Peyer's patch (tissue), 4 donors: ENCODE measurements around the gene TTC3.

DNA sequence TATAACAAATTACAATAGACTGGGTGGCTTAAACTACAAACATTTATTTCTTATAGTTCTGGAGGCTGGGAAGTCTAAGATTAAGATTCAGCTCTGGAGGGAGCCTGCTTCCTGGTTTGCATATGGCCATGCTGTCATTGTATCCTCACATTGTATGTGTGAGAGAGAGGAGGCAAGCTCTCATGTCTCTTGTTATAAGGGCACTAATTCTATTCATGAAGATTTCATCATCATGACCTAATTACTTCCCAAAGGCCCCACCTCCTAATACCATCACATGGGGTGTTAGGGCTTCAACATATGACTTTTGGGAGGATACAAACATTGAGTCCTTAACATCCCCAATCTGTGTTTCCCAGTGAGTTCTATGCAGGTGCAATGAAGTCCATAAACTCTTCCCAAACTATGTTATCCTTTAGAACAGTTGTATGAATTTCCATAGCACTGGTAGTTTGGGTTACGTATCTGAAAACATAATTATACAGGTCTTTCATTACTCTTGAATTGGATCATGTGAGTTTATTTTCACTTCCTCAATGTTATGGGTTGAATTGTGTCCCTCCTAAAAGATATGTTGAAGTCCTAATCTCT lies 124.3 kb downstream of the RUNX1 start:
- PRO-cap = no peak
- RAMPAGE, long total RNA, 4 experiments = no peak in any of the 4 experiments

DNA sequence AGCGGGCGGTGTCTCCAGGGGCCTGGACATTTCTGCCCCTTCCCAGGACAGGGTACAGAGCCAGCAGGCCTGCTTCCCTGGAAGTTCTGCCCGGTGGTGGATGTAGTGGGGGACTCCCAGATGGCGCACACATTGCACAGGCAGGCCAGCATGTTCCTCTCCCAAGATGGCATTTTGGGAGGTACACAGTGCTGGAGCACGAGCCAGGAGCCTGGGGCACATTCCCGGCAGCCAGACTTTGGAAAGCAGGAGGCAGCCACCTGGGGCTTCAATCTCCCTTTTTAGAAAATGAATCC lies 57.0 kb downstream of the RUNX1 start:
- PRO-cap = no peak
- RAMPAGE, long total RNA, 4 experiments = no peak in any of the 4 experiments

- PRO-cap = unidirectional peak, minus-strand start at chr21:35026869
- RAMPAGE, long total RNA, 4 experiments = no peak in any of the 4 experiments
Measured at GRCh38 chr21:35026333-35027524, 22.4 kb downstream of the RUNX1 start.

GRCh38 chr21:35203739-35204116 lies 154.6 kb upstream of the RUNX1 start:
- PRO-cap = no peak
- RAMPAGE, long total RNA, 4 experiments = no peak in any of the 4 experiments

DNA sequence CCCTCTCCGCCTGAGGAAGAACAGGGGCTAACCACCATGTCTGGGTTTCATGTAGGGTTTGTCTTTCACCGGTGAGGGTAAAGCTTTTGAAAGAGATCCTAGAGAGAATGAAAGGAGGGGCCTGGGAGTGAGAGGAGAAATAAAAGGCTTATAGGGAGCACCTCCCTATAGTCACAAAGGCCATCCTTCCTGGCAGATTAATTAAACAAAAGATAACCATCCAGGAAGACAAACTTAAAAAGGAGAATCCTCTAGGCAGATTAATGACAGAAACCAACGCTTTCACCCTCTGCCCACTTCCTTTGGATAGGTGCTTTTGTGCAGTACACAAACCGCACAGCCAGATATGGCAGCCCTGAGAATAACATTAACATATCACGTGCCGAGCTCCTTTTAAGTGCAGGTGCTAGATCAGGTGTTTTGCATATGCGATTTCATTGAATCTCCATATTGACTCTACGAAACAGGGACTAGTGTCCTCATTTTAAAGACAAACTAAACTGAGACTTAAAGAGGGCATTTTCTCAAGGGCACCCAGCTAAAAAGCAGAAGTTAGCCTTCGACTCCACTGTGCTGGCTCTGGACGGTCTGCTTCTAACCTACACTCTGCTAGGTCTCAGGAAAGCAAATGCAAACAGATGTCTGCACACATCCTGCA lies 178.1 kb upstream of the RUNX1 start:
- PRO-cap = no peak
- RAMPAGE, long total RNA, 4 experiments = no peak in any of the 4 experiments

DNA sequence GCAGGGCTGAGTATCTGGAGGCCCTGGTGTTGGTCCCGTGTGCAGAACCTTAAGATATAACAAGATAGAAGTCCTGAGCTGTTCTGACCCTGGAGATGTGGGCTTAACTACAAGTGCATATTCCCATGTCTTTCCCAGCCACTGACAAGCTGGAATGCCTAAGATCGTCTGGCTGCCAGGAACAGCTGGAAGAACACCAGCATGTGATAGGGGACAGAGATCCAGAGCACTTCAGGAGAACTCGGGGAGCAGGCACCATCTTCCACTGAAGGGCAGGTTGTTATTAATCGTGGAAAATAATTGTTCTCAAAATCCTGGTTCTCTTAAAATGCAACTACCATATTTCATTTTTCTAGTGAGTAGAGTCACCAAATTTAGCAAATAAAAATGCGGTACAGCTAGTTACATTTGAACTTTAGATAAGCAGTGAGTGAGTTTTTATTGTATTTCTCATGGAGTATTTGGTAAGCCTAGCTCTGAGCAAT lies 420.0 kb upstream of the RUNX1 start:
- PRO-cap = unidirectional peak, plus-strand start at position 234 of the sequence
- RAMPAGE, long total RNA, 4 experiments = no peak in any of the 4 experiments

GRCh38 chr21:35499484-35499932 lies 450.4 kb upstream of the RUNX1 start:
- PRO-cap = no peak
- RAMPAGE, long total RNA, 4 experiments = no peak in any of the 4 experiments

GRCh38 chr21:36079964-36080425 lies 10.2 kb downstream of the CBR1 start:
- PRO-cap = no peak
- RAMPAGE, long total RNA, 4 experiments = no peak in any of the 4 experiments

GRCh38 chr21:36112620-36113507 lies 22.0 kb upstream of the CBR3 start:
- PRO-cap = unidirectional peak, plus-strand start at chr21:36113233
- RAMPAGE, long total RNA, 4 experiments = no peak in any of the 4 experiments

DNA sequence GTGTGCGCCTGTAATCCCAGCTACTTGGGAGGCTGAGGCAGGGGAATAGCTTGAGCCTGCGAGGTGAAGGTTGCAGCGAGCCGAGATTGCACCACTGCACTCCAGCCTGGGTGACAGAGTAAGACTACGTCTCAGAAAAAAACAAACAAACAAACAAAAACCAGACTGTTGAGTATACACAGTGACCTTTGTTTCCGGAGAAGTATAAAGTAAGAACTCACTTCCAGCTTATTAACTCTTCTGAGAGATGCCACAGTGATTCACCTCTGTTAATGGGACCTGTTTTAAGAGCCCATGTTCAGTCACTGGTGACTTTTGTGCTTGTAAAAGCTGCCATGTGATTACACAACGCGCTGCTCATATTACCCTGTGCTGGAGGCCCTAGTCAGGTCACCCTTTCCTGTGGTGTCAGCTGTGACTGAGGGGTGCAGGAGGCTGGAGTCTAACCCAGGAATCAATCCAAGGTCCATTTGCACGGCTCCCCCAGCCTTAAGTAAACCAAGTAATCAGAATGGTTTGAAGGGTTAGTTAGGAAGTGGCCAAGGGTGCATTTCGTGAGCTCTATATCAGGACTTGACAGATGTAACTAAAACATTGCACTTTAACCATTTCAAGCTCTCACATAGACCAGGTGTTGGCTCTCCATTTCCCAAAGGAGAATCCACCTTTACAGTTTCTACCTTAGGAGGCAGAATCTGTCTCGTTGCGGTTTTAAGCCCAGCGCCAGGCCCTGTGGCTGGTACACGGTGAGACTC lies 45.6 kb downstream of the DOP1B start:
- PRO-cap = bidirectional peak, plus-strand start at position 411 of the sequence, minus-strand start at position 242 of the sequence
- RAMPAGE, long total RNA, 4 experiments = no peak in any of the 4 experiments

- PRO-cap = no peak
- RAMPAGE, long total RNA, 4 experiments = start-site peak on the plus strand in 1 of 4 experiments, at chr21:36337763-36337867 at its widest, 18 reads per replicate
Measured at GRCh38 chr21:36337643-36338182, 17.7 kb downstream of the MORC3 start.

- PRO-cap = no peak
- RAMPAGE, long total RNA, 4 experiments = no peak in any of the 4 experiments
Measured at GRCh38 chr21:36495592-36496041, 15.7 kb upstream of the CLDN14 start.

- PRO-cap = no peak
- RAMPAGE, long total RNA, 4 experiments = no peak in any of the 4 experiments
Measured at GRCh38 chr21:36700456-36700961, 1.6 kb downstream of the SIM2 start.

DNA sequence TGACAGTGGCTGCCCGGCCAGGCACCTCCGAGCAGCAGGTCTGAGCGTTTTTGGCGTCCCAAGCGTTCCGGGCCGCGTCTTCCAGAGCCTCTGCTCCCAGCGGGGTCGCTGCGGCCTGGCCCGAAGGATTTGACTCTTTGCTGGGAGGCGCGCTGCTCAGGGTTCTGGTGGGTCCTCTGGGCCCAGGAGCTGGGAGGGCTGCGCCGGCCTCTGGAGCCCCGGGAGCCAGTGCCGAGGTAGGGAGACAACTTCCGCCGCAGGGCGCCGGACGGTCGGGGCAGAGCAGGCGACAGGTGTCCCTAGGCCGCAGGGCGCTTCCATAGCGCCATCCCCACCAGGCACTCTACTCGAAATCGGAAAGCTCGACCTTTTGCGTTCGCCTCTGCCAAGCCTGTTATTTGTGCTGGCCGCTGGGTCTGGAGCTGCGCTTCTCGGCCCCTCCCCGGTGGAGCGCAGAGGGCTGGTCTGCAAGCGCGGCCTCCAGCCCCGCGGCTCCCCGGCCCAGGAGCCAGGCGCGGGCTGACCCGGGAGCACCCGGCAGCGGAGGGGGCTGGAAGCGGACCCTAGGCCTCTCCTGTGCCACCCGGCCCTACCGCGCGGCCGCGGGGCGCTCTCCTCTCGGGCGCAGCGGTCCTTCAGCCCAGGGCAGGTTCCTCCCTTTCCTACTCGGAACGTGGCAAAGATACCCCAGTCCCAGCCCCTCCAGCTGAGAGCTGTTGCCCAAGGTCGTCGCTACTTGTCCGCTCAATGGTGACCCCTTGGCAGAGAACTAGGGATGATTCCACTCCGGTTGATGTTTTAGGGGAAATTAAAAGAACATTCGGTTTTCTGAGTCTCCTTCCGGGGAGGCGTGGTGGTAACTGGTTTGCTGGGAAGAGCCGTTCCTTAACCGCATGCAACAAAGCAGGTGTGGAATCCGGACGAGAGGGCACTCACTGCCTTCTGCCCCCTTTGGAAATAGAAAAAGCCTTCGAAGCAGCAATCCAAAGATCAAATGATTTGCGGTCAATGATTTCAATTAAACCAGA lies 2.4 kb downstream of the SIM2 start:
- PRO-cap = no peak
- RAMPAGE, long total RNA, 4 experiments = no peak in any of the 4 experiments

DNA sequence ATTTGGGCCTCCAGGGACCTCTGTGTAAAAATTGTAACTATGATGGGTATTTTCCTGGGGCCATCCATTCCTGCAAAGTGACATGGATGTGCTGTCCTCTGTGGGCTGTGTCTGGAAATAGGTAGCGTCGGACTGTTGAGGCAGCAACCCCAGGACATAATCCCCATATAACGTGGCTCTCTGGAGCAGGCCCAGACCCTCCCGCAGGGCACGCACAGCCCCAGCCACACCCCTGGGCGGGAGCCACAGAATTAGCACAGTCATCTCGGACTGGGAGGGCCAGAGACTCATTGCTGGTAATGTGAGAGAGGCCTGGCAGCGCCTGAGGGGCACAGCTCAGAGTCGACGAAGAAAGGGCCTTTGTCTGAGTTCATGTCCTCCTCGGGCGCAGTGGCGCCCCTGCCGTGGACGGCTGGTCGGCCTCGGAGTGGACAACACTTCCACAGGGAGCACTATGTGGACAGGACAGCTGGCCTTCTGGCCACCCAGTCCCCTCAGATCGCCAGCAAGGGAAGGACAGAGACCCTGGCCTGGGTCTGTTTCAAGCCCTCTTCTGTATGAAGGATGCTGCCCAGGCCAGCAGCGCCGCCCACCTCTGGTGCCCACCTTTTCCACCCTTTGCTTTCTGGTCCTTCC lies 20.1 kb downstream of the SIM2 start:
- PRO-cap = bidirectional peak, plus-strand start at position 299 of the sequence, minus-strand start at position 144 of the sequence
- RAMPAGE, long total RNA, 4 experiments = no peak in any of the 4 experiments

GRCh38 chr21:36861850-36862626 lies 104.4 kb downstream of the HLCS start:
- PRO-cap = no peak
- RAMPAGE, long total RNA, 4 experiments = no peak in any of the 4 experiments

DNA sequence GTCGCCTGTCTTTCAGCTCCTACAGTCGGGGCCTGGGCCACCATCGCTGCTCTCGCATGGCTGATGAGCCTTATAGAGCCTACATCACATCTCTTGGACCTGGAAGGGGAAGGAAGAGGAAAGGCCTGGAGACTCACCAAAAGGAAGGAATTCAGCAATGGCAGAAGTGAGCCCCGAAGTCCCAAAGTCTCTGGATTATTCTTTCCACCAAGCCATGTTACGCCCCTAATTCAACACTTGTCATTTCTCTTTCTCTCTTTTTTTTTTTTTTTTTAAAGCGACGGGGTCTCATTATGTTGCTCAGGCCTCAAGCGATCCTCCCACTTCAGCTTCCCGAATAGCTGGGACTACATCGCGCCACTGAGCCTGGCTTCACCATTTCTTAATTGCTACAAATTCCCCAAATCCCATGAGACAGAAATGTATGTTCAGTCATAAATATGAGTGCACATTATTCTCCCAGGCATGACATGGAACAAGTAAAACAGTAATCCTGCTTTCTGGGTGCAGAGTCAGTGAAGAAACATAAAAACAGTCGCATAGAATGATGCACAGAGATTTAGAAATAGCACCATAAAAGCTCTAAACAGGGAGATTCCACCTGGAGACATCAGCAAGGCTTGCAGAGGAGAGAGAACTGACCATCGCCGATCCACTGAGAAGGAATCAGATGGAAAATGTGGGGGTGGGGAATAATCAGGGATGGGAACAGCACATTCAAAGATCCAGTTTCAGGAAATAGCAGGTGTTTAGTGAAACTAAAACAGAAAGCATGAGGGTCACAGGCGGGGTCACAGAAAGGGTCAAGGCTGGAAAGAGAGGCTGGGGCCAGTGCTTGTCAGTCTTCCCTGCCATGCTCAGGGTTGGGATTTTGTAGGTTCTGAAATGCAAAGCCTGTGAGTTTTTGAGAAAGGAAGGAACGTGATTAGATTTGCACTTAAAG lies 103.5 kb downstream of the HLCS start:
- PRO-cap = no peak
- RAMPAGE, long total RNA, 4 experiments = start-site peak on the minus strand in 1 of 4 experiments, centred at position 248 of the sequence, 19 reads per replicate

DNA sequence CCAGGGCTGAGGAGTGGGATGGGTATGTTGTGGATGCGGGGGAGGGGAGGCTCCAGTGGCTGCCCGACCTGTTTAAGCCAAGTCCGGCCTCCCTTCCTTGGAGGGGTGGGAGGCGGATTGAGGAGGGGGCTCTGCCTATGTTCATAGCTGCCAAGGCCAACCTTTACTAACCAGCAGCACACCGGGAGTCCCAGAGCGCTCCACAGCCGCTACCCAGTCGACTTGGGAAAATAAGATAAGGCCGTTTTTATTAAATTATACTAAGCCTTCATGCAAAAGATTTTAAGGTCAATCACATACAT lies 481 bp upstream of the HLCS start:
- PRO-cap = no peak
- RAMPAGE, long total RNA, 4 experiments = no peak in any of the 4 experiments

GRCh38 chr21:36989473-36990653 lies 16.6 kb upstream of the RIPPLY3 start:
- PRO-cap = bidirectional peak, plus-strand start at chr21:36990024, minus-strand start at chr21:36989860
- RAMPAGE, long total RNA, 4 experiments = start-site peak on the minus strand in 2 of 4 experiments, at chr21:36990201-36990494 at its widest, 8 to 27 reads per replicate

DNA sequence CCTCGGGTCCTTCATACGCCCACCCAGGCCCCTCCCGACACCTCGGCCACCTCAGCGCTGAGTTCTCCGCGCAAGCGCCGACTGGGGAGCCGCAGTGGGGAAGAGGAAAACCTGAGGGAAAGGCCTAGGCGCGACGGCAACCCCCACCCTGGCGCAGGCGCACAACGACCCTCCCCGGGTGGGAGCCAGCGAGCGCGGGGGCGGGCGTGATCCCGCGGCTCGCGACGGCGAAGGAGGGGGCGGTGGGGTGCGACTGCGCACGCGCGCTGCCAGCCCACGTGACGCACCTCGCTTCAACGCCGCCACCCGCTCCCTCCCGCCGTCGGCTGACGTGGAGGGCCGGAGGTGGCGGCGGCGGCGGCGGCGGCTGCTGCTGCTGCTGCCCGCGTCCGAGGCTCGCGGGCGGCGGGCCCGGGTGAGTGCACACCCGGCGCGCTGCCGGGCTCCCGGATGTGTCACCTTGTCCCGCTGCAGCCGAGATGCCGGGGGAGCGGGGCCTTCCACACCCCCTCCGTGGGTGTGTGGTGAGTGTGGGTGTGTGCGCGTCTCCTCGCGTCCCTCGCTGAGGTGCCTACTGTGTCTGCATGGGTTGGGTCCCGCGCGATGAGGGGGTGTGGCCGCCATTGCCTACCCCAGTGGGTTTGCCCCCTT lies at the start of gene TTC3:
Gene TTC3 (plus strand): TSS at position 305 of the 651 bp plus-strand sequence.
- PRO-cap = bidirectional peak, plus-strand start at position 322 of the sequence, minus-strand start at position 150 of the sequence
- RAMPAGE, long total RNA, 4 experiments = start-site peak on the minus strand in 2 of 4 experiments, centred at positions 107 to 173 of the sequence, 8 to 76 reads per replicate